AG09319 (cell line): ENCODE results near the gene LRRC32.

DNA sequence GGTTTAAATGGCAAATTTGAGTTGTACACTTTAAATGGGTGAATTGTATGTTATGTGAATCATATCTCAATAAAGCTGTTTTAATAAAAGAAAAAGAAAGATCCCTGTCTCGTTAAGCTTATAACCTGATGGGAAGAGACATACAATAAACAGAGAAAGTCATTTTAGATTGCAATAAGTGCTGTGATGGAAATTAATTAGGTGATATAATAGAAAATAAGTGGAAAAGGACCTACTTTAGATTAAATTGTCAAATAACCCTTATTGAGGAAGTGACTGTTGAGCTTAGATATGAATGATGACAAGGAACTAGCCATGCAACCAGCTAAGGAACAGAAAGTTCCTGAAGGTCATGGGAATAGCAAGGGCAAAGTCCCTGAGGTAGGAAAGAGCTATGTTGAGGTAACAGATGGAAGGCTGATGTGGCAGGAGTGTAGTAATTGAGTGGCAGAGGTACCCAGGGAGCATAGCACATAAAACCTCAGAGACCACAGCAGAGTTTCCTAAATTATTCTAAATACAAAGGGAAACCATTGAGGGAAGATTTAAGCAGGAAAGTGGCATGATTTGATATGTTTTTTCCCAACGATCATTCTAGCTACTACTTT is 135.2 kb downstream of the WNT11 start:
- RRBS, result no CpG with 5 or more reads among the region's 2 CpGs

DNA sequence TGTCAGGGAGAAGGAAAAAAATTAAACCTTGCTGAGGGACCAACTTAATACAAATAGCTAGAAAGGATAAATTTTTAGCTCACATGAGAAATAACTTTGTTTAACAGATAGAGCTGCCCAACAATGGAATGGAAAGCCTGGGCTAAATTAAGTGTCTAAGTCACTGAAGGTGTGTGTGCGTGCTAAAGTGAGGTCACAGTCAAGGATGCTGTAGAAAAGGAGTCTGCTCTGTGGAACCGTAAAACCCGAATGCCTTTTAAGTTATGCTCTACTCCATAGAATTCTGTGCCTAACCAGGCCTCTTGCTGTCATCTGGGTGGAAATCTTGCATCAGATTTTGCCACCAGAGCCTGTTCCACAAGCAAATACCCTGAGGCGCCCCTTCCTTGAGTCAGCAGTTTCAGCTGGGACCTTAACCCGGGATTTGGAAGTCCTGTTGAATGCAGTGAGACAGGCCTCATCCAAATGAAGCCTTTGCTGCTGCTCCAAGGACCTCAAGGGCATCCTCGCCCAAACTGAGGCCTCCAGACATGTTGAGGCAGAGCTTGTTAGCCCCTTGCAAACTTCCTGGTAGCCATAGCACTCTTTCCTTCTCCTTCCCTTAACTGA is 109.8 kb downstream of the WNT11 start:
- RRBS, result no CpG with 5 or more reads among the region's 6 CpGs

DNA sequence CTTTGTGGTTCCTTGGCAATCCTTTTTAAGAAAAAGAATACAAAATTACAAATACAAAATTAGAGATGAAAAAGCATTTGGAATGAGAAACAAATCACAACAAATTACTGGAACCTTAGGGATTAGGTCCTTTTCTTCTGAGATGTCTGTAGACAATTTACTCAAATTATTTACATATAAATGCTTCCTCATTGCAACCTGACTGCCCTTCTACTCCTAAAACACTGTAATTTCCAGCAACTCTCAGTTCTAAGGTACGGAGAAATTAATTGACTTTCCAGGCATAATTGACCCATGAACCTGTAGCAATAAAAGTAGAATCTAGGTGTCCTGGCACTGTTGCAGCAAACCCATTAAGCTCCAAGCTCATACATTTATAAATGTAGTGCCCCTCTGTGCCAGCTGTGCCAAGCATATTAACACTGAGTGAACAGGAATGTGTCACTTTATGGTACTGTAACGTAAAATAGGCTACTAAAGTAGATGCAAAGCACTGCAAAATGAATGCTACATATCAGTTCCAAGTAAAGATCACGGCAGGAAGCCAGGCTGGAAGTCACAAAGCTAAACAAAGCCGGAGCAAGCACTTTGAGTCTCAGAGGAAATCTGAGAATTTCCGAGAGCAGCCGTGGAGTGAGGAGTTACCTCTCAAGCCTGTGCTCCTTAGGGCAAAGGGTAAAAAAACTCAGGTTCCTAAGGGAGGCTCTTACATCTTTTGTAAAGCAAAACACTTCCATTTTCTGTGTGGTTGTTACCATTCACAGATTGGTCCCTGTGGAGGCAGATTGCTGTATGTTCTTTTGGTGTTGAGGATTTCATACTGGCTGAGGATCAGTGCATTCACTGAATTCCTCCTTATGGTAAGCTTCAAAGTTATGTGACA is 85.8 kb downstream of the WNT11 start:
- RRBS, result no CpG with 5 or more reads among the region's 6 CpGs

DNA sequence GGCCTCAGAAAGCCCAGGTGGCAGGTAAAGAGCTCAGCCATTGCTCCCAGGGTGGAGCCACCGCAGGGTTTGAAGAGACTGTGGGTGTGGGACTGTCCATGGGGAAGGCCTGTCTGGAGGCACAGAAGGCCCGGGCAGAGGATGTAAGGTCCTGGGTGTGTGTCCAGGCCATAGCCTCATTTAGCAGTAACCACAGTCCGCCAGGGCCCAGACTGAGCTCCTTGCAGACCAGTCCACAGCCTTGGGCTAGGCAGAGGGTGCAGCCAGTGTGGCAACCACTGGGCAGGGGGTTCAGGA is 27.6 kb upstream of the WNT11 start:
- RRBS, result no CpG with 5 or more reads among the region's 3 CpGs

DNA sequence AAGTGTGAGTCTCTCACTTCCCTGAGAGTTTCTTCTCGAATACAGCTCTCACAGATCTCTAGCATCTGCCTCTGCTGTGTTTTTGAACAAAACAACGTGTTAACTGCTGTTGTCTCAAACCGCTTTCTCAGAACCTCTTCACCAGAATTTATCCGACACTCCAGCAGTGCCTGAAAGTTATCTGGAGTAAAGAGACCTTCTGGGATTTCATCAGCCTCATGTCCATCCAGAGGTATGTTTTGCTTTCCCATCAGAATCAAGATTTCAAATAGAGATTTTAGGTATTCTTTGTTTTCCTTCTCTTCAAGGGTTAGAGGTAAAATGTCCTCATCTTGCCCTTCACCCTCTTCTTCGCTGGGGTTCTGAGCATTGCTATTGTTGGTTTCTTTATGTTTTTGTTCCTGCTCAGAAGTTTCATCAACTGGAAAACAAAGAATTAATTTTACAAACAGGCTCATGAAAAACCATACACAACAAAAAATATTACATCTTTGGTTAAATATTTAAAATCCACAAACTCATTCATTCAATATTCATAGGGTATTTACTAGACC is 28.5 kb downstream of the THAP12 start:
- RRBS, result no CpG with 5 or more reads among the region's 5 CpGs

DNA sequence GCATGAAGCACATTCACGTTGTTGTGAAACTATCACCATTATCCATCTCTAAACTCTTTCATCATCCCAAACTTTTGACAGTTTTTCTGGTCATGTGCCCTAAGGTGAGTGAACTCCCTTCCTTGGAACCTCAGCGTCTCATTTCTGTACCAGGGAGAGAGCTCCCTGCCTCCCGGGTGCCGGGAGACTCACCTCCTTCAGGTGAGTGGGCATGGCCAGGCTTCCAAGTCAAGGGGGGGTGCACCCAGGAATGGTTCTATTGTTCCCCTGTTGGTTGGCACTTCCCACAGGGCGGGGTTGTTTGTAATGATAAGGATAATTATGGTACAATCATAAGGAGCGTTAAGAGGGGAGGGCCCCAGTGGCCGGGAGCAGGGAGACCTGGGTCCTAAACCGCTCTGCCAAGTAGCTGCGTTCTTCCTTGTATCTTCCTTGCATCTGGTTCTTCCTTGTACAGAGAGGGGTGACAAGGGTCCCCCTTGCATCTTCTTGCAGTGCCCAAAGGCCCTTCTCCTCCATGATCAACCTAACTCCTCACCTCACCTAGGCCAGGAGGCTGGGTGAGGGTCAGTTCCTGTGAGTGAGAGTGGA is 79.1 kb downstream of the LRRC32 start:
- RRBS, result no CpG with 5 or more reads among the region's 9 CpGs

DNA sequence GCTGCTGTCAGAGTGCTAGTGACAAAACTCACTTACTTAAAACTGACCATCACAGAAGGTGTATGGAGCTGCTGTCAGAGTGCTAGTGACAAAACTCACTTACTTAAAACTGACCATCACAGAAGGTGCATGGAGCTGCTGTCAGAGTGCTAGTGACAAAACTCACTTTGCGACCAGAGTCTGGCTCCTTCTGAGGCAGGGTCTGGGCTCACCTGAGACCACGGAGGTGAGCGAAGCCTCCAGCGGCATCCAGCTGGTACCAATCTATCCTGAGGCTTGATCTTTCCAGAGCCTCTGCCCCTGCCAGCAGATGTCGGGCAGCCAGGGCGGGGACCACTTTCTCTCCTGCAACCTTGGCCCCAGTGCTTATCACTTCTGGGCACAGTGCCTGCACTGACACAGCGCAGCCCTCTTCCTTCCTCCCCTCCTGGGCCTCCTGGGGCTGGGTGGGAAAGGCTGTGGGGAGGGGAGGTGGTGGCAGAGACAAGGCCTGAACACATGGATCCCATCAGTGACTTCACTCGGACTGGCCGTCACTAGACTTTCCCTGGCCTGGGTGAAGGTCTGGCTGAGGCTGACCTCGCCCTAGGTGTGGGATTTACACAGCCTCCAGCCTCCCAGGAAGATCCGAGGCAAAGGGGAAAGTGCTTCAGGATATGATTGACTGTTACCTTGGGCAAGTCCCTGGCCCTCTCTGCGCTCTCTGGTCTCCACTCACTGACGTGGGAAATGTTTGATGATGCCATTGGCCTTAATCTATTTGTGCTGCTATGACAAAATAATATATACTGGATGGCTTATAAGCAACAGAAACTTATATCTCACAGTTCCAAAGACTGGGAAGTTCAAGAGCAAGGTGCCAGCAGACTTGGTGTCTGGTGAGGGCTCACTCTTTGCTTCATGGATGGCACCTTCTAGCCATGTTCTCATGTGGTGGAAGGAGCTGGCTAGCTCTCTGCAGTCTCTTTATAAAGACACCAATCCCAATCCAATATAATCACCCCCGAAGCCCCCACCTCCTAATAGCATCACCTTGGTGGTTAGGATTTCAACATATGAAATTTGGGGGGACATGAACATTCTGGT is 68.0 kb downstream of the LRRC32 start:
- RRBS, result no CpG with 5 or more reads among the region's 14 CpGs

DNA sequence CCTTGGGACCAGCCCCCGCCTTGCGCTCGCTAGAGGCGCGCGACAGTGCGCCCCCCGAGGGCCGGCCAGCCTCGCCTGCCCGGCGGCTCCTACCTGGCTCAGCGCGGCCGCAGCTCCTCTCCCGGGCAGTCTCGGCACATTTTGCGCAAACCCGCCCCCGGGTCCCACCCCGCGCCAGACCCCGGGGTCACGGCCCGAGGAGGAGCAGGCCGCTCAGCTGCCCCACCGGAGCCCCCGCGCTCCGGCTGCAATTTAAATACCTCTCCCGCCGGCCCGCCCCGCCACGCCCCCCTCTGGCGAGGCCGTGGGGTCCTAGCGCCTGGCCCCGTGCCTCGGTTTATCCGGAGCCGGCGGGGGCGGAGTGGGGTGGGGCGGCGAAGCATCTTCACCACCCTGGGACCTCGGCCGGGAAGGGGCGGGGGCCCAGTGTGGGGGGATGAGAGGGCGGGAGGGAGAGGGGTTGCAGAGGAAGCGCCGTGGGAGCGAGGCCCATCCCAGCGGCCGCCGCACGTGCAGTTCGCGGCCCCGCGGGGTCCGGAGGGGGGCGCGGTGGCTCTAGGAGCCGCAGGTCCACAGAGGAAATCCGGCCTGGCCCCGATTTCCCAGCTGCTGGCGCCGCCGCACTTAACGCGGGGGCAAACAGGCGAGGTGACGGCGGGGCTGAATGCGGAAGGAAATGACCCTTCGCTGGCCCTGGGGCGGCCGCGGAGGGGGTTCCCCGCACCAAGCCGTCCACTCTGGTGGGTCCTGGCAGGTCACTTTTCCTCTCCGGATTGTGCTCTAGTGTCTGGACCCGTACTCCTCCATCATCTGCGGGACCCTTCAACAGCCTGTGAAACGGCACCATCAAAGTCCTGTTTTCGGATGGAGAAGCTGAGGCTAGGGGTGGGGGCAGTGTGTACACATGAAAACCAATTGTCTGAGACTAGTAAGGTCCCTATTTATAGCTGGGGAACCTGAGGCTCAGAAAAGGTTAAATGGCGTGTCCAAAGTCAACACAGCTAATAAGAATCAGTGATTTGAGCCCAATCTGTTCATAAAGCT is at the start of gene LRRC32:
TSS of gene LRRC32 (minus strand) at position 227 of the 1,044 bp plus-strand sequence.
- RRBS, result 2% methylated on average over 33 of the region's 88 CpGs

DNA sequence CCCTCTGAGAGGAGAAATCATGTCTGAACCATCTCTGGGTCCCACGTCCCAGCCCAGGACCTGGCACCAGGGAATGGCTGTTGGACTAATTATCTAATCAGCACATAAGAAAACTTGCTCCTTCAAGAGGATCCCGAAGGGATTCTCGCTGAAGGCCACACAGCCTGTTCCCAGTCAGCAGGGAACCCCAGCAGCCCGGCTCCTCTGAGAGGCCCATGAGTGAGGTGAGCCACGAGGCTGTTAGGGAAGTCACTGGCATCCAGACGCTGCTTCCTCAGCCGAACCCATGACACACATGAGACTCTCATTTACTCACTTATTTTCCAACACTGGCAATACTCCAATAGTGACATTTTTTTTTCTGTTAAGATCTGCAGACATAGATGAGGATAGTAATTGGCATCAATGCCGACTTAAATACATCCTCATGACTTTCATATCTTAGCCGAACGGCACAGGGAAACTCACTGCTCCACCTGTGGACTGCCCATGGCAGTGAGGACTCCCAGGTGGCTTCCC is 38.4 kb upstream of the TSKU start:
- RRBS, result no CpG with 5 or more reads among the region's 10 CpGs

DNA sequence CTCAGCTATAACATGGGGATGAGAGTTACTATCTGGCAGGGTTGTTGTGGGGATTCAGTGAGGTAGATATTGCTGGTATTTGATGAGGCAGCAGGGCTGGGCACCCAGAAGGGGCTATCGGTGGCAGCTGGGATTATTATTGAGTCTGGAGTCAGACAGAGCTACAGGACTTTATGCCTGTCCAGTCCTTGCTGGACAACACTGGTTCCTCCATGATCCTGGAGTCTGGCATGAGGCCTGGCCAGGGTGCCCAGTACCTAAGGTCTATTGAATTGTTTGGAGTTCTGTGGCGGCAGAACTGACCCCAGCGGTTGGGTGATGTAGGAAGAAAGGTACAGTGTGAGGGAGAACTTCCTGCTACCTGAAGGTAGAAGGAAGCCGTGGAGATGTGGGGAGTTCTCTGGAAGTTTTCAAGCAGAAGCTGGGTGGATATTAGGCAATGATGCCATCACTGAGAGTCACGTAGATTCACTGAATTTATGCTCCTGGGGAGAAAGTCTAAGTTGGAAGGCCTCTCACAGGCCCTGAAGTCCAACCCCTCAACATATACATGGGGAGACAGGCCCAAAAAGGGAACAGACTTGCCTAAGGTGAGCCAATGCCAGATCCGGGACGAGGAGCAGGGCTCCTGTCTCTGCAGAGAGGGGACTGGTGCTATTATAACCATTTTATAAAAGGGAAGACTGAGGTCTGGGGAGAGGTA is 16.0 kb upstream of the TSKU start:
- RRBS, result no CpG with 5 or more reads among the region's 7 CpGs

DNA sequence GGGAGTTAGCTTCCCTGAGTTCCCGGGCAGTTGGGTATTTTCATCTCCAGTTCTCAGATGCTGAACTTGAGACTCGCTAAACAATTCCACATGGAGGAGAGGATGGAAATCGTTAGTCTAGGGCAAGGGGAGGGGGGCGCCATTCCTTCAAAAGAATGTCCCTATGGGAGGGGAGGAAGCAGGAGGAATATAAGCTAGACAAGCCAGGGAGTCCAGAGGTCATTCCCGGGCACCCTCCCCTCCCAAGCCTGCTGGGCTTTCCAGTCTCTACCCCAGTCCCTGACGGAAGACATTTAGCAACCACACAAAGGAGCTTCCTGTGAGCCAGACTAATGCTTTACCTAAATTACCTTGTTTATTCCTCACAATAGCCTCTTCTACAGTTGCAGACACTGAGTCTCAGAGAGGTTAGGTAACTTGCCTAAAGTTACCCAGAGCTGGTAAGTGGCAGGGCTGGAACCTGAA is 2.0 kb upstream of the TSKU start:
- RRBS, result no CpG with 5 or more reads among the region's 6 CpGs

- RRBS, result no CpG with 5 or more reads among the region's 23 CpGs
Measured at GRCh38 chr11:76806878-76807954, 24.1 kb downstream of the TSKU start.

DNA sequence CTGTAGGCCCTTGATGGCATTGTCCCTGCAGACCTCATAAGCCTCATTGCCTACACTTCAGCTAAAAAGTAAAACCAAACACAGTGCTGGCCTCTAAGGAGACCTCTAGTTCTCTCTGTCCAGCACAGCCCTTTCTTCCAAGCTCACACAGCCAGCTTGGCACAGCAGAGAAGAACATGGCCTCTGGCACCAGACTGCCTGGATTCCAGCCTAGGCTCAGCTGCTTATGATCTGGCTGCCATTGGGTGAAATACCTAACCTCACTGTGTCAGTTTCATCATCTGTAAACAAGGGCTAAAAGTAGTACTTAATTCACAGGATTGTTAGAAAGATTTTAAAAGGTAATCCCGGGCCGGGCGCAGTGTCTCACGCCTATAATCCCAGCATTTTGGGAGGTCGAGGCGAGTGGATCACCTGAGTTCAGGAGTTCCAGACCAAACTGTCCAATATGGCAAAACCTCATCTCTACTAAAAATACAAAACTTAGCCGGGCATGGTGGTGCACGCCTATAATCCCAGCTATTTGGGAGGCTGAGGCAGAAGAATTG is 9.9 kb upstream of the ACER3 start:
- RRBS, result no CpG with 5 or more reads among the region's 8 CpGs

GRCh38 chr11:76885796-76886467 is 25.2 kb downstream of the ACER3 start:
- RRBS, result no CpG with 5 or more reads among the region's 5 CpGs

GRCh38 chr11:76964712-76965320 is 69.4 kb upstream of the B3GNT6 start:
- RRBS, result no CpG with 5 or more reads among the region's 11 CpGs

DNA sequence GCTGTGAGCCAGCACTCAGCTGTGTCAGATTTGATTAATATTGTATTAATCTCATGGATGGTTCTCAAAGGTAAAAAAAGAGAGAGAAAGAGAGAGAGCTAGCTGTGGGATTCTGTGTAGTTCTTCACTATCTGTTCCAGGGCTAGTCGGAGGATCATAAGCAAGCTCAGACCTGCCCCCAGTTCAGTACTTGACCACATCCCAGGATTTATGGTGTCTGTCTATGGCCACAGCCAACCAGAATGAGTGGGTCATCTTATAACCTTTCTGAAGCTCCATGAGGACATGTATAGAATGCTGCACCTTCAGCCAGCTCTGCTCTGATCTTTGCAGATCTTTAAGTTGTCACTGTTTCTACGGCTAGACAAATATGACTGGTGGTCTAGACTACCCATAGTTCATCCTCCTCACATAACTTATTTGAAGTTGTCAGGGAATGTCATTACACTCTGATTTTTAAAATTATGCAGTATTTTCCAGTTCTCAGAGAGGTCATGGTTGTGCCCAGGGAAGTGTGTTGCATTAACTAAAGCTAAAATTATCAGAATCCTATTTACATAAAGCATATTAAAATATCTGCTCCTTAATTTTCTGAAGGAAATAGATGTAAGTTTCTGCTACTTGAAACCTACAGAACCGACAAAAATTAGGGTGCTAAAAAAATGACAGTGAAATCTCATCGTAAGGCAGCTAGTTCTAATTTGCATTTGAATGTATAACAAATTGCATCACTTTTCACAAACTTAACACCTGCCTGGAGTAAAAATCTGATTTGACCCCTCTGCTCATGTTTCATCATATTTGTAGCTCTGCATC is 13.2 kb upstream of the B3GNT6 start:
- RRBS, result no CpG with 5 or more reads among the region's 4 CpGs

DNA sequence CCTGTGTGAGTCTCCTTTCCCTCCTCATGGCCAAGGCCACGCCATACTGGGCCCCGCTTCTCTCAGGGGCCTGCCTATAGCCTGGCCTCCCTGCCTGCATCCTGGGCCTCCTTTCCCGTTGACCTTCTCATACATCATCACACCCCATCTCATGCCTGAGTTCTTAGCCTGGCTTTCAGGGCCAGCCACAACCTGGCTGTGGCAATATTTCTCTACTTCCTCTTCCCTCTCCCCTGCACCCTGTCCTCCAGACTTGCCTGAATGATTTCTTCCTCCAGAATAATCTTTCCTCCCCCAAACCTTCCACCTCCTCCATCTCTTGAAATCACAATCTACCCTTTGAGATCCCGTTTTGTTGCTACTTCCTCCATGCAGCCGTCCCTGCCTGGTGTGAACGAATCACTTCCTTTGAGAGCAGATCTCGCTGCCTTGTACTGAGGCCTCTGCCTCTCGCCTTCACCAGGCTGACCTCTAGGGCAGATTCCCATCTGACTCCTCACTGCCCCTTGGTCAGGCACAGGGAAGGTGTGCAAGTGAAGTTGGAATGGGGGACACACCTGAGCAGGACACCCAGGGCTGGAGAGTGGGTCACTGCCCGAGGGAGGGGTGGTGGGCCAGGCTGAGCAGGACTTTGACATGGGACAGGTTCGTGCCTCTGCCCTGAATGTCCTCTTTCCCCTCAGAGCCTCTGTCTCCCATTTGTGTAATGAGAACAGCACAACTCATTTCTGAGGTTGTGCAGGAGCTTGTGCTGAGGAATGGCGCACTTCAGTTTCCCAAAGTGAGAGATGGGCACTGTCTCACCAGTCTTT is 5.4 kb downstream of the CAPN5 start:
- RRBS, result no CpG with 5 or more reads among the region's 11 CpGs

DNA sequence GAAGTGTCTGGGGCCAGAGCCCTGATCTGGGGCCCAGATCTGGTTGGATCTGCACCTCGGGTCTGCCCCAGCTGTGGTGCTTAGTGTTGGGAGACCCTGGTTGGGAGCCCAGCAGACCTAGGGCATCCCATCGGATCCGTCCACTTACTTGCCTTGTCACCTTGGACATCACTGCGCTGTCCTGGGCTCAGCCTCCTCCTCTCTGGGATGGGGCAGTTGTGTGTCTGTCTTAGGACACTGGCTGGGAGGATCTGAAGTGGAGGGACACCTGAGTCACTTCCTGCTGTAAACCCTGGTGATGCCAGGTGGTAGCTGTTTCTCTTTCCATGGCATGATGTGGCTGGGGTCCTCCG is 12.3 kb upstream of the OMP start:
- RRBS, result no CpG with 5 or more reads among the region's 5 CpGs

GRCh38 chr11:77107887-77108505 is 5.4 kb downstream of the OMP start:
- RRBS, result no CpG with 5 or more reads among the region's 6 CpGs

DNA sequence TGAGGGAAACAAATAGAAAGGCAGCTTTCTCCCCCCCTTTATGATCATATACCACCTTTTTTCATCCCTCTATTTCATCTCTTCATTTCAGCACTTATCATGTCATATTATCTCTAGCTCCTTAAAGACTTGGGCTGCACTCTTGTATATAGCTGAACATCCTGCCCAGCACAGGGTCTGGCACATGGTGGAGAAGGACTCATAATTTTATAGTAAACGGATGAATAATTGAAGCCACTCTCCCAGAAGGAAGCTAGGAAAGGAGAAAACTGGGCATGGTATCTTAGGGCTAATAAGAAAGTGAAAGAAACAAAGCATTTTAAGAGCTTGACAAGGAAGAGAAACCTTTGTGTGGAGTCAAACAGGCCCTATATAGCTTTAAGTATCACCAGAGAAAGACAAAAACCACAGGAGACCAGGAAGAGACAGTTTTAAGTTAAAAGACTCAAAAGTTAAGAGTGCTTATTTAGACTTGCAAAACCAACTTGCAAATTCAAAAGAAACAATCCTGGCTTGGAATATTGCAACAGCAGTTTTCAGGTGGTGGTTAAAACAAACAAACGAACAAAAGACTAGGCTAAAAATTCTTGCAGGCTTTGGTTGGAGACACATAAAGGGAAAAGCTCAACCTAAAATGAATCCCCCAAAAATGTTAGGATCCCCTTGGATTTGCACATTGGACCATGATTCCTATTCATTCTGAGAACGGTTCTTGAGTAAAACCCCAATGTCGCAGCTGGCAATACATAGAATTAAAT is 3.4 kb downstream of the PAK1 start:
- RRBS, result no CpG with 5 or more reads among the region's 4 CpGs